Iris pigment epithelial cell (primary cell): Measurements from ENCODE around the genes ENC1, GCNT4 and HMGCR.

- RRBS: no CpG with 5 or more reads among the region's 8 CpGs
Measured at GRCh38 chr5:74192790-74193242, 447.7 kb downstream of the ENC1 start.

DNA sequence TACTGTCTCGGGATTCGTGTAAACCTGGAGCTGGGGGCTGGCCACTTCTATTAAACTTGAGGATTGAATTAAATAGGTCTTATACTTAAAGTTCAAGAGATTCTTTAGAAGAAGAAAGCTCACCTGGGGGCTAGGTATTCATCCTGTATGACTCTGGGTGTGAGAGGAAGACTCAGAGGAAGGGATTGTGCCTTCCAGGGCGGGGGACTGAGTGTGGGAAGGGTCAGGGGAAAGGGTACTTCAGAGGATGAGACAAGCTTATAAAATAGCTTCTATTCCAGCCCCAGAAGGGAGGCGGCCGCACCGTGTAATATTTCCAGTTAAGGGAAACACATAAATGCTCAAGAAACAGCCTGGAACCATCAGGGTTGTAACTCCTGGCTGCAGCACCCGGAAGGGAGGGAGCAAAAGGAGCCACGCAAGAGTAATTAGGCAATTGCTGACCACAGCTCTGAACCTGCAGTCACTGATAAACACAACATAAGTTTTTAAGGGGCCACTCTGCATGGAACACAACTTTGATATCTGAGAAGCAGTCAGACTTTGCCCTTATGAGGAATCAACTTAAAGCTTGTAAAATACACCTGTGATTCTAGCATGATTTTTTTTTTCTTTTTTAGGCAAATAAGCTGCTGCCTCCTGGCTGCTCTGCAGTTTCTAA, 382.9 kb downstream of the ENC1 start:
- RRBS: no CpG with 5 or more reads among the region's 8 CpGs

DNA sequence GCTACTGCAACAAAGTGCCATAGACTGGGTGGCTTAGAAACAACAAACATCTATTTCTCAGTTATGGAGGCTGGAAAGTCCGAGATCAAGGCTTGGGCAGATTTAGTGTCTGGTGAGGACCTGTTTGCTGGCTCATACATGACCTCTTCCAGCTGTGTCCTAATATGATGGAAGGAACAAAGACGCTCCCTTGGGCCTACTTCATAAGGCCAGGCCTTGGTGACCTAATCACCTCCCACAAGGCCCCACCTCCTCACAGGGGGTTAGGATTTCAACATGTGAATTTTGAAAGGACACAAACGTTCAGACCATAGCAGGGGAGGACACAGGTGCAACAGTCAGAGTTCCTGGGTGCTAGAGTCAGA, 245.8 kb downstream of the ENC1 start:
- RRBS: no CpG with 5 or more reads among the region's 3 CpGs

DNA sequence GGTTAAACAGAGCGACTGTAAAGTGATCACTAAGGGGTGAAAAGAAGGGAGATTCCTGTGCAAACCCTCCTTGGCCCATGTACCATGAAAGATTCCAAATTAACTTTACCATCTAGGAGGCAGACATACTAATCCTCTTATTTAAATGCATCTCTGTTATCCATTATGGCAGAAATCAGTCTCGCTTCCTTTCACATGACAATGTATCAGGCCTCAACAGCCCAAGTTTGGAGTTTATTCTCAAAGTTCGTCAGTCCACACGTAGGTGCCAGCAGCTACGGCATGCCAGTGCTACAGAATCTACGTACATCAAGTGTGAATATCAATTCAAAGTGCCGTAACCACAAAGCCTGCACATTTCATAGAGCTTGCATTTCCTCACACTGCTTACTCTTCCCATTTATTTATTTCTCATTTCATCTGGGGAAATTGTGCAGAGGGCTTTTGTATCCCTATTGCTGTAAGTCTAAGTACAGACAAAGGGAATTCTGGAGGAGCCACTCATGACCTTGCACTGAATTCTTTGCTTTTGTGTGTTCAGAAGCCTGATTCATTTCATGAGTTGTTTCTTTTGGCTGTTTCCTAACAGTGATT, 10.1 kb downstream of the ENC1 start:
- RRBS: no CpG with 5 or more reads among the region's 7 CpGs

GRCh38 chr5:74640236-74641320, at the start of gene ENC1:
TSS of gene ENC1 (minus strand) at chr5:74640728.
- RRBS: 1% methylated on average over 51 of the region's 99 CpGs

- RRBS: no CpG with 5 or more reads among the region's 33 CpGs
Measured at GRCh38 chr5:74641750-74642858, 1.6 kb upstream of the ENC1 start.

- RRBS: no CpG with 5 or more reads among the region's 8 CpGs
Measured at GRCh38 chr5:74864875-74865293, 1.3 kb downstream of the FAM169A start.

- RRBS: 15% methylated on average over 13 of the region's 18 CpGs
Measured at GRCh38 chr5:74866725-74867015, 483 bp upstream of the FAM169A start.

GRCh38 chr5:74867016-74867215, 729 bp upstream of the FAM169A start:
- RRBS: 47% methylated on average over 3 of the region's 7 CpGs

GRCh38 chr5:75052287-75053478, at the start of gene GCNT4:
TSS of gene GCNT4 (minus strand) at chr5:75052558.
- RRBS: 2% methylated on average over 50 of the region's 138 CpGs

DNA sequence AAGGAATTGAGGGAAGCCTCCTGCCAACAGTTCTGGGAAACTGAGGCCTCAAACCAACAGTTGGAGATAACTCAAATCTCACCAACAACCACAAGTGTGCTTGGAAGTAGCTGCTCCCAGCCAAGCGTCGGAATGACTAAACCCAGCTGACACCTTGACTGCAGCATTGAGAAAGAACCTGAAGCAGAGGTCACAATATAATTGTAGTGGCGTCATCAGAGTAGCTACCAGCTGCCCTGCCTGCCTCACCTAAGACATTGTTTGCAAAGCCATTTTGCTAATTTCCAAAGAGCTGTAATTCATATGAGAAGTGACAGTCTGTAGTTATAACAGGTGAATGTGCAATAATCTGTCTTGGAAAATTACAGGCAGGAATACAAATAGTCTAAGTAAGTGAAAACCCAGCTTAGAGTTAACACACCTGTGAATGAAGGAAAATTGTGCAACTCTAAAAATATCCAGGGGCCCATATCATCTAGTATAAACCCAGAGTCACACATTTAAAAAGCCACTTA, 40.9 kb upstream of the ANKRD31 start:
- RRBS: no CpG with 5 or more reads among the region's 3 CpGs

GRCh38 chr5:75320875-75321388, 16.1 kb upstream of the HMGCR start:
- RRBS: no CpG with 5 or more reads among the region's 5 CpGs

GRCh38 chr5:75337100-75337424, at the start of gene HMGCR:
TSS of gene HMGCR (plus strand) at chr5:75337220.
- RRBS: no CpG with 5 or more reads among the region's 32 CpGs

DNA sequence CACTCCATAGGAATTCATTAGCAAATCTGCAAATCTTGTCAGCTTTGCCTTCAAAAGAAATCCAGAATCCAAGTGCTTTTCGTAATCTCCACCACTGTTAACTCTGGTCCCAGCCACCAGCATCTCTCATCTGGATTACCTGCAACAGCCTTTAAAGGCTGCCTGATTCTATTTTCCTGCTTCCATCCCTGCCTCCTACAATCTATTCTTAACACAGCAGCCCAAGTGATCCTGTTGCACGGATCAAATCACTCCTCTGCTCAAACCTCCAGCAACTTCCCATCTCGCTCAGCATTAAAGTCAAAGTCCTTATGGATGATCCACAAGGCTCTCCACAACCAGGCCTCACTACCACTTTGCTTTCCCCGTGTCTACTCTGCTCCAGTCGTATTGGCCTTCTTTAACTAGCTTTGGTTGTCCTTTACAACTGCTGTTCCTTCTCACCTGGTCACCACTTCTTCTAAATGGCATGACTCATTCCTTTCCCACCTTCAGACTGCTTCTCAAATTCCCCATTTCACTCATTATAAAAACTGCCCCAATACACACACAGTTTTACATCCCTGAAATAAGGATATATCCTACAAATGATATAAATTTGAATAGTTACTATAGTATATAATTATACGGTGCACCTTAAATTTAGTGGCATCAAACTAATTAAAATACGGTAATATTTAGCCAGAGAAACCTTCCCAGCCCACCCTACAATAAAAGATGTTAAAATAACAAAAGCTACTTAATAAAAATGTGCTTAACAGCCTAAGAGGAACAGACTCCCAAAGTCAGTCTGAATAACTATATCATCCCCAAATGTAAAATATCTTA, 30.4 kb downstream of the CERT1 start:
- RRBS: no CpG with 5 or more reads among the region's 7 CpGs

GRCh38 chr5:75510460-75511114, 842 bp downstream of the CERT1 start:
- RRBS: 2% methylated on average over 5 of the region's 32 CpGs

DNA sequence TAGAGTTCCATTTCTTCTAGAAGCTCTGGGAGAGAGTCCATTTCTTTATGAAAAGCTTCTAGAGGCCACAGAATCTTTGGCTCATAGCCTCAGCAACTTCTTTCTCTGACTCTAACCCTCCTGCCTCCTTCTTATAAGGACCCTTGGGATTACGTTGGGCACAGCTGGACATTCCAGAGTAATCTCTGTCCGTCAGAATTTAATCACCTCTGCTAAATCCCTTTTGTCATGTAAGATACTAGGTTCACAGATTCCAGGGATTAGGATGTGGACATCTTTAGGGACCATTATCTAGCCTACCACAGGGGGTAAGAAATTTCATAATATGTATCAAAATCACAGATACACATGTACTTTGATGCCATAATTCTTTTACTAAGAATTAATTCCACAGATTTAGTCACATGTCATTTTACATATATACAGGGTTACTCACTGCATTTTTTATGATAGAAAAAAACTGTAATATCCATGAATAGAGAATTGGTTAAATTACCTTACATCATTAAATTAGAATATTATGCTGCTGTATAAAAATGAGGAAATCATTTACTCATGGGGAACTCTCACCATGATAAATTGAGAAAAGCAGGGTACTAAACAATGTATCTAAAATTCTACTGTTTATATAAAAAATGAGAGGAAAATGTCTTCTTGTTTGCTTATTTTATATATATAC, 22.4 kb upstream of the ANKDD1B start:
- RRBS: no CpG with 5 or more reads among the region's 2 CpGs

DNA sequence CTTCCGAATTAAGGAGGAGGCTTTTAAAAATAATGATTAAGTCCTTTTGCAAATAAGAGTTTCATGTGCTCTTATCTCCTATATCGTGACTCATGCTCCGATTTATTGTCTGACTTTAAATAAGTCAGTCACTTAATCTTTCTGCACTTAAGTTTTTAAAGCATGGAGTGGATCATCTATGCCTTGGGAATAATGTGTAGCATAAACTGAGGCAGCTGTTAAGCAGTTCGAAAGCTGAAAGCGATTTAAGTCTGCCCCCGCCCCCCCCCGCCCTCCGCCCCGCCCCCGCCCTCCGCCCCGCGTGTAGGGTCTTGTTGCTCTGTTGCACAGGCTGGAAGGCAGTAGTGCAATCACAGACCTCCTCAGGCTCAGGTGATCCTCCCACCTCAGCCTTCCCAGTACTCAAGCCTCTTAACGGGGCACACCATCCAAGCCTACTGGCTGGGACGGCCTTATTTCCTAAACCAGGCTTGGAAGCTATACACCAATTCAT, 852 bp downstream of the ANKDD1B start:
- RRBS: no CpG with 5 or more reads among the region's 15 CpGs

DNA sequence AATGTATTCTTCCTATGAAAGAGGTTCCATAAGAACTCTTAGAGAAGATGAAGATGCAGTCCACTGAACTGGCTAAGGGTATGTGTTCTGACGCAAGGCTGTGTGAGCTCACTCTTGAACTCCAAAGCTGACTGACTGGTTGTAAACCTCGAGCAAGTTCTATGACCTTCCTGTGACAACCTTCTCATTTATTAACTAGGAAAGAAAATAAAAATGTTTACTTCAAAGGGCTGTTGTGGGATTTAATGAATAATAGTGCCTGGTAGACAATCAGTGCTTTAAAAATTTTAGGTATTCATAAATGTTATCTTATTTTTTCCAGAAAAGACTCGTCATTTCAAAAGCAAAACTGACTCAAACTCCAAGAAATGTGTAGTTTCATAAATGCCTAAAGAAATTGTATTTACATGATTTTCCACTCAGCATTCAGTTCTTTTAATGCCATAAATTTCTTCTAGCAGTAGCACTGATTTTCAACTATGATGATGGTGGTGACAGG, 46.5 kb downstream of the POC5 start:
- RRBS: no CpG with 5 or more reads among the region's 3 CpGs

- RRBS: no CpG with 5 or more reads among the region's 1 CpG
Measured at GRCh38 chr5:76337929-76338618, 65.0 kb upstream of the IQGAP2 start.

DNA sequence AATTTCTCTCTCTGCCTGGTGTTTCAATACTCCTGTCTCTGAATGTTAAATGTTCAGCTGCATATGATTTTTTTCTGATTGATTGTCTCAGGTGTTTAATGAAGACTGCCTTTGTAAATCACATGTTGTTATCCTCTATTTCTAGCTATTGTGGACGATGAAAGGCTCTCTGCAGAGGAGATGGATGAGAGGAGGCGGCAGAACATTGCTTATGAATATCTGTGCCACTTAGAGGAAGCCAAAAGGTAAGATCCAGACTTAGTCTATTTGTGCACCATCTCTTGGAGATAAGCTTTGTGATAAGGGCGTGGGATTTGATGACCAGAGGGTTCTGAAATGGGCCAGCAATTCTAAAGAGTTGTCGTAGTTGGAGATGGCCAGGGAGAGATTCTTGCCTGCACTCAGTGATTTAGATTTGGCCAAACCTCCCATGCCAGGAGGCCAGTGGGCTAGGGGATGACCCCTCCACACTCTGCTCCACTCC, 58.4 kb downstream of the IQGAP2 start:
- RRBS: no CpG with 5 or more reads among the region's 4 CpGs